Placental epithelial cell (primary cell): ENCODE measurements around a stretch of chr7.

GRCh38 chr7:119076-119923, 73.1 kb upstream of the FAM20C start:
- CAGE, long polyA plus RNA: no peak

GRCh38 chr7:155431-156058, 36.8 kb upstream of the FAM20C start:
- CAGE, long polyA plus RNA: no peak

- CAGE, long polyA plus RNA: no peak
Measured at GRCh38 chr7:164699-165298, 27.6 kb upstream of the FAM20C start.

DNA sequence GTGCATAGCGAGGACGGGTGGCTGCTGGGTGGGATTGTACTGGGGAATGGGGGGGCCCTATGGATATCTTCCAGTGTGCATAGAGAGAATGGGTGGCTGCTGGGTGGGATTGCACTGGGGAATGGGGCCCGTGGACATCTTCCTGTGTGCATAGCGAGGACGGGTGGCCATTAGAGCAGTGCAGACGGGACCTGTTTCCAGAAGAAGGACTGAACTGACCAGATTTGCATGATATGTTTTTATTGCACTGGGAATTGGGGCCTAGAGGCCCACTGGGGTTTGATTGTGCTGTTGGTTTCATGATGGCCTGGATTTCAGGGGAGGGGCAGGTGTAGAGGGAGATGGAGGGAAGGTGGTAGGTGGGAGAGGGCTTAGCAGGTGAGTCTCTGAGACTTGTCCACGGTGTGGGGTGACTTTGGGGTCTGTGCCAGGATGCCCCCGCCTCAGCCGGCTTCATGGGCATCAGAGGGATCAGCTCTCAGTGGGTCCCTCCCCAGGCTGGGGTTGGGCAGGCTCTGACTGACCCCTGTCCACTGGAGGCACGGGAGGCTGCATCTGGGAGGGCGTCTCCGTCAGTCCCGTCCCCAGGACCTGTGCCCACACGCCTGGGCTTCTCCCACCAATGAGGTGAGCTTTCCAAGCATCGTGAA, 10.4 kb downstream of the FAM20C start:
- CAGE, long polyA plus RNA: no peak

DNA sequence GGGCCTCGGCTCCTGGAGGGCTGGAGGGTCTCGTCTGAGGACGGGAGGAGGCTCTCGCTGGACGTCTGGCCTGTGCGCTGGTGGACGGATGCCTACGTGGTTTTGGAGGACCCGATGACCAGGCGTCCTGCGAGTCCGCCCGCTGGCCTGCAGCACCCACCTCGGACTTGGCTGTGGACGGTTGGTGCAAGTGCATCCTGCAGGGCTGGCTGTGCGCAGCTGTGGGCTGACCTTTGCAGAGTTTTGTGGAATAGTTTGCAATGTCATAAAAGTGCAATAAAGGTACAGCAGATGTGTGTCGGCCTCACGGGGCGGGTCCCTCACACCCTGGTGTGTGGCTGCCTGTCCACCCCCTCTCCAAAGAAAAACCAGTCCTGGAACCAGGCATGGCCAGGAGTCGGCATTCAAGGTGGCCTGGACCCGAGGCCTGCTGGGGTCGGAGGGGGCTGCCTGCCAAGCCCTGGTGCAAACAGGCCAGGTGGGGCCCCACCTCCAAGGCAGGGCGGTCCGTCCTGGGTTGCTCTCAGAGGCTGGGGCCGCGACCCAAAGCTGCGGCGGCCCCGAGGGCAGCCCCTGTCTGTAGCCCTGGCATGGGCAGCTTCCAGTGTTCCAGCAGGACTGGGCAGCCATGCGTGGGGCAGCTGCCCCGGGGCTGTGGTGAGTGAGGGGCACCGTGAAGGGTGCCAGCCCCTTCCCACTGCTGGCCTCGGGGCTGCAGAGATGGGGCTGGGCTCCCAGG, 29.4 kb upstream of the FOXL3 start:
- CAGE, long polyA plus RNA: no peak

- CAGE, long polyA plus RNA: no peak
Measured at GRCh38 chr7:369709-370869, 80.1 kb downstream of the FOXL3 start.

GRCh38 chr7:451938-452853, 67.5 kb downstream of the PDGFA start:
- CAGE, long polyA plus RNA: no peak

- CAGE, long polyA plus RNA: no peak
Measured at GRCh38 chr7:464922-465489, 54.6 kb downstream of the PDGFA start.

DNA sequence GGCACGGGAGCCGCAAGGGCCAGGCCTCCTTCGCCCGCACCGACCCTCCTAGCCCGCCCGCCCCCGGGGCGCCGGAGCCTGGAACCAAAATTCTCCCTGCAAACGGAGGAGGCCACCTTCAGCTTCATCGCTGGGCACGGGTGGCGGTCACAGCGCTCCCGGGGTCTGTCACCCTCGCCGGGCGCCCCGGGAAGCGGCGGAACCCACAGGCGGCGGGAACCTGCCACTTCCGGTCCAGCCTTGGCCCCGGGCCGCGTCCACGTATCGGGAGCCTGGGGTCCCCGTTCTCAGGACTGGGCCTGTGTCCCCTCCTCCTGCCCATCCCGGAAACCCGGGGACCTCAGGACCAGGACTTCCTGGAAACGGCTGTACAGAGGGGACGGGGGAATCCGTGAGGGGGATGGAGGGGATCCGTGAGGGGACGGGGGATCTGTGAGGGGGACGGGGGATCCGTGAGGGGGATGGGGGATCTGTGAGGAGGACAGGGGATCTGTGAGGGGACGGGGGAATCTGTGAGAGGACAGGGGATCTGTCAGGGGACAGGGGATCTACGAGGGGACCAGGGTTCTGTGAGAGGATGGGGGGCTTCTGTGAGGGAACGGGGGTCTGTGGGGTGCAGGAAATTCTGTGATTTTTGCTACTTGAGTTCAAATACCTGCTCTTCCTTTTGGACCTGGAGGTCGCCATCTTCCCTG, 25.3 kb downstream of the PDGFA start:
- CAGE, long polyA plus RNA: no peak

GRCh38 chr7:514793-515549, 4.7 kb downstream of the PDGFA start:
- CAGE, long polyA plus RNA: no peak

GRCh38 chr7:522224-522696, 2.6 kb upstream of the PDGFA start:
- CAGE, long polyA plus RNA: no peak

- CAGE, long polyA plus RNA: no peak
Measured at GRCh38 chr7:610740-611423, 91.2 kb upstream of the PDGFA start.

DNA sequence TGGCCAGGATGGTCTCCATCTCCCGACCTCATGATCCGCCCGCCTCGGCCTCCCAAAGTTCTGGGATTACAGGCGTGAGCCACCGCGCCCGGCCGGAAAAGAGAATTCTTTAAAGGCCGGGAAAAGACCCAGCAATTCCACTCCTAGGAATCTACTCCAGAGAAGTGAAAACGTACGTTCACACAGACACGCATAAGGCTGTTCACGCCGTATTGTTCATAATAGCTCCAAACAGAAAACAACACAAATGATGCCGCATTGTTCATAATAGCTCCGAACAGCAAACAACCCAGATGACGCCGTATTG, 85.4 kb upstream of the DNAAF5 start:
- CAGE, long polyA plus RNA: no peak

- CAGE, long polyA plus RNA: no peak
Measured at GRCh38 chr7:779919-780399, 52.3 kb upstream of the SUN1 start.

DNA sequence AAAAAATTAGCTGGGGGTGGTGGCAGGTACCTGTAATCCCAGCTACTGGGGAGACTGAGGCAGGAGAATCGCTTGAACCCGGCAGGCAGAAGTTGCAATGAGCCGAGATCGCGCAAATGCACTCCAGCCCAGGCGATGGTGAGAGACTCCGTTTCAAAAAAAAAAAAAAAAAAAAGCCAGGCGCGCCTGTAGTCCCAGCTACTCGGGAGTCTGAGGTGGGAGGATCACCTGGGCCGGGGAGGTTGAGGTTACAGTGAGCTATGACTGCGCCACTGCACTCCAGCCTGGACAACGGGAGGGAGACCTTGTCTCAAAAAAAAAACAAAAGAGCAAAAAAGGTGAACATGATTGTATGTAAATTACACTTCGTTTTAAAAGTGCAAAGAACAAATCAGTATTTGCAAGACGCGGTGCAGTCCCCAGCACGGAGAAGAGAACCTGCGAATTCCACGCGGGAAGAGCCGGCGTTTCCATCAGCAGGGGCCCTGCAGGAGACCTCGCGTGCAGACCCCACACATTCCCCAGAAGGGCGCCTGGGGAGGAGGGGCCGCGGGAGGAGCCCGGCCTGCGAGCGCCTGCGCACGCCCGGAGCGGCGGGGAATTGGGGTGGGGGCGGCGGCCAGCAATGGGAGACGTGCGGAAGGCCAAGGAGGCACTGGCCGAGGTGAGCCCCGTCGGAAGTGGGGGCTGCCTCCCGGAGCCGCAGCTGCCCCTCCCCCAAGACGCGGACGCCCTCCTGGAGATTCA, 16.8 kb upstream of the SUN1 start:
- CAGE, long polyA plus RNA: no peak

DNA sequence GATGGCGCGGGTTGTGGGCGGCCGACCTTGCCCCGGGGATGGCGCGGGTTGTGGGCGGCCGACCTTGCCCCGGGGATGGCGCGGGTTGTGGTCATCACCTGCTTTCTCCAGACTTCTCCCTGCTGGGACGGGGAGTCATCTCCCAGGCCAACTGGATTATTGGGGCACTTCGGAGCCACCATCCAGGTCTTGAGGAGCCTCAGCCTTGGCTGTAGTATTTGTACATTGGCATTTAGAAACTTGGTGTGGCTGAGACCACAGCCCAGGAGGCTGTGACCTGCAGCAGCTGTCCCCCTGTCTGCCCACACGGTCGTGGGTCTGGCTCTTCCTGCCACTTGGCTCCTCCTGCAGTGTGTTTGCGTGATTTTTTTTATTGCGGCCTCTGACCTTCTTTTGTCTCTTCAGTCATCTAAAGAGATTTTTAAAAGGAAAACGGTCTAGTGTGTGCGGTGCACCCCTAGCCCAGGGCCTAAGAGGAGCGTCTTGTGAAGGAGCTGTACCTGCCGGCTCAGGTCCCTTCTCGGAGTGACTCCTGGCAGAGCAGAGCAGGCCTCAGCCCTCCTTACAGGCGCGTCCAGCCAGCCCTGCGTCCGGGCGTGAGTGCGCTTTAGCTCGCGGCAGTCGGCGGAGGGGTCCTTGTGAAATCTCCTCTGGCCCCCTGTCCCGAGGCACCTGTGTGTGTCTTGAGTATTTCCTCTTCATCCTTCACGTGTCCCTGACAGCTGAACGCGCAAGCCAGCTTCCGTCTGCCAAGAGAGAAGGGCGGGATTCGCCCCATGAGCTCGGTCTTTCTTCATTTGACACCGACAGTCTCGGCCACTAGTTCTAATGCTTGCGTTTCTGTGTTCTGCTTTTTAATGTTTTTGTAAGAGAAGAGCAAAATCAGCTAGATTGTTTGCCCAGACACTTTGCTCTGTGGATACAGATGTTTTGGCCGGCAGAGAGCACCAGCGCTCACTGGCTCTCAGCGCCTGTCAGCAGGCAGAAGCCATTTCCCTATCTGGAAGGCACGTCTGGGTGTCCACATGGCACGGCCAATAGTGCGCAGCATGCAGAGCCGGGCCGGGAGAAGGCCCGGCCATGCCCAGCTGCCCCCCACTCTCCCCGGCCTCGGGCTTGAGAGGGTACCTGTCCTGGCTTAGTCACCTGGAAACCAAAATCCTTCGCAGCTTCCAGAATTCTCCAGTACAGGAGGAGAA, 6.7 kb downstream of the GET4 start:
- CAGE, long polyA plus RNA: no peak

GRCh38 chr7:892520-893613, 16.5 kb downstream of the GET4 start:
- CAGE, long polyA plus RNA: no peak

- CAGE, long polyA plus RNA: no peak
Measured at GRCh38 chr7:965905-966466, 9.4 kb downstream of the COX19 start.

DNA sequence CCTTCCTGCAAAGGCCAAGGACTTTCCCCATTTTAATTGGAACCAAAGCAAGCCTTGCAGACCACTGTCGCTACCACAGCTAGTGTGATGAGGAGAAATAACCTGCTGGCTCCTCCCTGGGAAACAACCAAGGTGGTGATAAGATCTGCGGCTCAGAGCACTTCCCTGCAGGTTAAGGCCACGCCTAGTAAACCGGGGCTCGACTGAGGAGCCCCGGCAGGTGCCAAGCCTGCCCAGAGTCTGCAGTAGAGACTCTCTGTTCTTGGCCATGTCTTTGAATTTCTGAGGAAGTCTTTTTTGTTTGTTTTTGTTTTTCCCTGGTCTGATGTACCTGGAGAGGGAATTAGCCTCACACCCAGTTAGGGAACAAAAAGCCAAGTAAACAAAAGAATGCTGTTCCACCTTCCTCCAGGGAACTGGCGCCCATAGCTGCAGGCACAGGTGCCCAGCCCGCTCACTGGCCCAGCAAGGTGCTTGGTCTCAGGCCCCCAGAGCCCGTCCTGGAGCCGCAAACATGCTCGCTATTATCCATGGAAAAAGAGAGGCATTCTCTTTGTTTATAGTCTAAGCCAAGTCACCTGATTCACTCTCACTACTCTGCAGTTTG, 2.5 kb downstream of the GPR146 start:
- CAGE, long polyA plus RNA: no peak

DNA sequence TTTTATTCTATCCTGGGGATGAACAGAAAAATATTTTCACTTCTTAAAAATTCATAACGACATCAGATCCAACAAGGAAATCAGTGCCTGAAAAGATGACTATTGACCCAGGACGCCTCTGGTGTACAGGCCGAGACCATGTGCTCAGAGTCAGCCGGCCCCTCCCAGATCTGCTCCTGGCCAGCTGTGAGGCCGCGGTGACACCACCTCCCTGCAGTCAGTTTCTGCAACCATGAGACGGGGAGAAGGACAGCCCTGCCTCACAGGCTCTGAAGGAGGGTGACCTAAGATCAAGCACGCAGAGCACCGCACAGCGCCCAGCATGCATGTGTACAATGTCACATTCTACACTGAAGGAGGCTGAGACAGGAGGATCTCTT, 2.7 kb upstream of the GPER1 start:
- CAGE, long polyA plus RNA: no peak